Fibroblast of the aortic adventitia (primary cell): ENCODE measurements around a stretch of chr15.

GRCh38 chr15:50249048-50249283, 16.6 kb downstream of the HDC start:
- CAGE, long polyA plus RNA: no peak

GRCh38 chr15:50341731-50342159, 13.3 kb downstream of the GABPB1 start:
- CAGE, long polyA plus RNA: no peak

GRCh38 chr15:50353860-50354629, 953 bp downstream of the GABPB1 start:
- CAGE, long polyA plus RNA: no peak

GRCh38 chr15:50355998-50356342, 972 bp upstream of the GABPB1 start:
- CAGE, long polyA plus RNA: no peak

DNA sequence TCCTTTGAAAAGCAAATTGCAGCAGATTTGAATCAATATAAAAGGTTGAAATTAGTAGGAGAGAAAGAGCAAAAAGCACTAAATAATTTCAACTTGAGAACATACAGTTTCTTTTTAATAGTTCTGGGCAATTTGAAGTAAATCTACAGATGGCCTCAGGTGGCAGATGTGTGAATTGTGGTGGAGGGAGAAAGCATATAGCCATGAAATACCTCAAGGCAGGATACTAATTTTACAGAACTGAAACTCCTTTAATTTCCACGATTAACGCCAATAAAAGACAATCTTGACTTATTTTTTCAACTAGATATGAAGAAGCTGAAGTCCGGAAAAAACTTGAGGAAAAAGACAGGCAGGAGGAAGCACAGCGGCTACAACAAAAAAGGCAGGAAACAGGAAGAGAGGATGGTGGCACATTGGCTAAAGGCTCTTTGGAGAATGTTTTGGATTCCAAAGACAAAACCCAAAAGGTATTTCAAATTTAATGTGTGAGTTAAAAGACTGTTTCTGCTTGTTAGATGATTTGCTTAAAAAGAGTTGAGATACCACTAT, 34.6 kb downstream of the USP8 start:
- CAGE, long polyA plus RNA: no peak

DNA sequence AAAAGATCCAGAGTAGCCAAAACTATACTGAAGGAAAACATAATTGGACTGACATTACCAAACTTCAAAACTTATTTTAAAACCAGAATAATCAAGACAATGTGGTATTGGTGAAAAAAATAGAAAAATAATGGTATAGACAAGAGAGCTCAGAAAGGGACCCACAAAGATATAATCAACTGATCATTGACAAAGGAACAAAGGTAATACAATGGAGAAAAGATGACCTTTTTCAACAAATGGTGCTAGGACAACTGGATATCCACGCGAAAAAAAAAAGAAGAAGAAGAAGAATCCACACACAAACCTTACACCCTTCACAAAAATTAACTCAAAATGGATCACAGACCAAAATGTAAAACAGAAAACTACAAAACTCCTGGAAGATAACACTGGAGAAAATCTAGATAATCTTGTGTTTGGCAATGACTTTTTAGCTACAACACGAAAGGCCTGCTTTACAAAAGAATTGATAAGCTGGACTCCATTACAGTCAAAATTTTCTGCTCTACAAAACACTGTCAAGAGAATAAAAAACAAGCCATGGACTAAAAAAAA, 9.4 kb downstream of the USP50 start:
- CAGE, long polyA plus RNA: no peak

DNA sequence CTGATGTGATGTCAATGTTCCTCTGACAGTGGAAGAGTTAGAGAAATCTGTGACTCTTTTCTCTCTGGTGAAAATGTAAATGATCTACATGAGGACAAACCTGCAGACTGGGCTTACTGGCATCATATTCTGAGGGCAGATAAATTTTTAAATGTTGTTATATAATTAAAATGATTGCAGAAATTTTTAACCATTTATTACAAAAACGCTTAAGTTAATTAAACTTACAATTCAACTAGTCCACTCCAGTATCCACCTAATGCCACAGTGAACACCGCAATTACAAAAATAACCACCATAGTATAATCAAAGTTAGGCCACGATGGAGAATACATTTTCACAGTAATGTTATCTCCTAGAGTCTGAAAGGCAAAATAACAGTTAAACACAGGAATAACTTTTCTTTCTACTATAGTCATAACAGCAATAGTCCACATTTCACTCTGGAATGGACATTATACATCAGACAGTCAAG, 18.2 kb downstream of the SPPL2A start:
- CAGE, long polyA plus RNA: no peak

DNA sequence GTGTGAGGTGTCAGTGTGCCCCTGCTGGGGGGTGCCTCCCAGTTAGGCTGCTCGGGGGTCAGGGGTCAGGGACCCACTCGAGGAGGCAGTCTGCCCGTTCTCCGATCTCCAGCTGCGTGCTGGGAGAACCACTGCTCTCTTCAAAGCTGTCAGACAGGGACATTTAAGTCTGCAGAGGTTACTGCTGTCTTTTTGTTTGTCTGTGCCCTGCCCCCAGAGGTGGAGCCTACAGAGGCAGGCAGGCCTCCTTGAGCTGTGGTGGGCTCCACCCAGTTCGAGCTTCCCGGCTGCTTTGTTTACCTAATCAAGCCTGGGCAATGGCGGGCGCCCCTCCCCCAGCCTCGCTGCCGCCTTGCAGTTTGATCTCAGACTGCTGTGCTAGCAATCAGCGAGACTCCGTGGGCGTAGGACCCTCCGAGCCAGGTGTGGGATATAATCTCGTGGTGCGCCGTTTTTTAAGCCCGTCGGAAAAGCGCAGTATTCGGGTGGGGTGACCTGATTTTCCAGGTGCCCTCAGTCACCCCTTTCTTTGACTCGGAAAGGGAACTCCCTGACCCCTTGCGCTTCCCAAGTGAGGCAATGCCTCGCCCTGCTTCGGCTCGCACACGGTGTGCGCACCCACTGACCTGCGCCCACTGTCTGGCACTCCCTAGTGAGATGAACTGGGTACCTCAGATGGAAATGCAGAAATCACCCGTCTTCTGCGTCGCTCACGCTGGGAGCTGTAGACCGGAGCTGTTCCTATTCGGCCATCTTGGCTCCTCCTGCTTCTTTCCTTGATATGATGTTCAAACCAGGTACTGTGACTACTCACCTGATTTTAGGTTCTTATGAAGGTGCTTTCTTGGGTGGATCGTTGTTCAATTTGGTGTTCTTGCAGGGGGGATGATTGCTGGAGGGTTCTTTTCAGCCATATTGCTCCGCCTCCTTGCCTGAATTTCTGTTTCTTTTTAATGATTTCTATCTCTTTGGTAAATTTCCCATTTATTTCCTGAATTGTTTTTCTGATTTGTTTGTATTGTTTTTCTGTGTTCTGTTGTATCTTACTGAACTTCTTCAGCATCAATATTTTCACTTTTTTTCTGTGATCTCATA, 57.5 kb downstream of the TNFAIP8L3 start:
- CAGE, long polyA plus RNA: no peak

GRCh38 chr15:51907606-51907828, 64.1 kb downstream of the LEO1 start:
- CAGE, long polyA plus RNA: no peak

- CAGE, long polyA plus RNA: no peak
Observed at GRCh38 chr15:51923973-51924721, 47.4 kb downstream of the LEO1 start.

DNA sequence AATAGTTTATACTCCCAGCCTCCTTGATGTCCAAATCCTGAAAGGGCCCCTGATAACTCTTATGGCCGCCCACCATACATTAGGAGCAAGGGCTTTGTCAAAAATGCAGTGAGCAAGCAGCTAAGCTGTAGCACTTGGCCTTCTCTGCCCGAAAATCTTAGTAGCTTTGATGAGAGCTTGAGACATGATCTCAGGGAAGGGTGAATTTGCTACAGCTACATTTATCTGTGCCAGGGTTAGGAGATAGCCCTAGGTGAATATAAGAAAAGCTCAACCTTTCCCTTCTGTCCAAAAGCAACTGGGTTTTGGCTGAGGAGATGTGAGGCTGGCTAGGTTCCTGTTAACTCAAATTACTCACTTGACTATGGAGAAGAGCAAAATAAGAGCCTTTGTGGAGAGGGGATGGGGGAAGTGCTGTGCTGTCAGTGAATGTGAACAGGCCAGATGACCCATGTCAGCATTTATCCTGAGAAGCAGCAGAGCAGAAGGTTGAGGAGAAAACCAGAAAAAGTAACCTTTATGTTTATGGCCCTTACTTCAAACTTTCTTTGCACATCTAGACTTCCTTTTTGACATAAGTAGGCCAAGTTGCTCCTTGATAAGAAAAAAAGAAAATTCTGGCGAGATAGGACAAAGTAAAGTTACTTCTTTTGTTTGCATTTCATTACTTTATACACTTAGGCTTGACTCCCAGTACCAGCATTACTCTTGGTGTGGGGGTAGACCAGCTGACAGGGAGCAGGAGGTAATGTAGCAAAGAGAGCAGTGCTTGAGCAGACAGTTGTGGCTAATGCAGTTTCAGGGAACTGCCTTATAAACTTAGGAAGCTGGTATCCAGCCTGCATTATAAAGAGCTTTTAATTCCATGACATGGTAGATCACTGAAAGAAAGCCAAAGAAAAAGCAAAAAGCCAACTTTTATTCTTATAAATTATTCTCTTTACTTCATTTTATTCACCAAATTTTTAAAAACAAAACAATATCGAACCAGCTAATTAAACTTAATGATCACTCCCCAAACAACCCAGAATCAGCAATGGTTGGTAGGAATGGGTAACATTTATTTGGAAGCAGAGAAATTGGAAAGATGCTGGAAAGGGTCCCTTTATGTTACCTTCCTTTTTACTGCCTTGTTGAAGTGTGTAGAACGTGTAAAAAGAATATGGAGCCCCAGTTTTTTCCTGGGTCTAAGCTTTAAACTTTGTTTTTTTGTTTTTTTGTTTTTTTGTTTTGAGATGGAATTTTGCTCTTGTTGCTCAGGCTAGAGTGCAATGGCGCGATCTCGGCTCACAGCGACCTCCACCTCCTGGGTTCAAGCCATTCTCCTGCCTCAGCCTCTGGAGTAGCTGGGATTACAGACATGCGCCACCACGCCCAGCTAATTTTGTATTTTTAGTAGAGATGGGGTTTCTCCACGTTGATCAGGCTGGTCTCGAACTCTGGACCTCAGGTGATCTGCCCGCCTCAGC, 21.5 kb downstream of the MAPK6 start:
- CAGE, long polyA plus RNA: no peak

GRCh38 chr15:52134444-52135201, 22.0 kb upstream of the BCL2L10 start:
- CAGE, long polyA plus RNA: no peak

- CAGE, long polyA plus RNA: no peak
Observed at GRCh38 chr15:52179150-52180203, 11.7 kb downstream of the GNB5 start.

- CAGE, long polyA plus RNA: no peak
Observed at GRCh38 chr15:52184644-52185052, 6.5 kb downstream of the GNB5 start.

- CAGE, long polyA plus RNA: no peak
Observed at GRCh38 chr15:52286045-52286244, 9.7 kb downstream of the MYO5C start.

- CAGE, long polyA plus RNA: no peak
Observed at GRCh38 chr15:52294388-52294732, 1.2 kb downstream of the MYO5C start.

GRCh38 chr15:52529583-52530127, 975 bp upstream of the MYO5A start:
- CAGE, long polyA plus RNA: no peak

DNA sequence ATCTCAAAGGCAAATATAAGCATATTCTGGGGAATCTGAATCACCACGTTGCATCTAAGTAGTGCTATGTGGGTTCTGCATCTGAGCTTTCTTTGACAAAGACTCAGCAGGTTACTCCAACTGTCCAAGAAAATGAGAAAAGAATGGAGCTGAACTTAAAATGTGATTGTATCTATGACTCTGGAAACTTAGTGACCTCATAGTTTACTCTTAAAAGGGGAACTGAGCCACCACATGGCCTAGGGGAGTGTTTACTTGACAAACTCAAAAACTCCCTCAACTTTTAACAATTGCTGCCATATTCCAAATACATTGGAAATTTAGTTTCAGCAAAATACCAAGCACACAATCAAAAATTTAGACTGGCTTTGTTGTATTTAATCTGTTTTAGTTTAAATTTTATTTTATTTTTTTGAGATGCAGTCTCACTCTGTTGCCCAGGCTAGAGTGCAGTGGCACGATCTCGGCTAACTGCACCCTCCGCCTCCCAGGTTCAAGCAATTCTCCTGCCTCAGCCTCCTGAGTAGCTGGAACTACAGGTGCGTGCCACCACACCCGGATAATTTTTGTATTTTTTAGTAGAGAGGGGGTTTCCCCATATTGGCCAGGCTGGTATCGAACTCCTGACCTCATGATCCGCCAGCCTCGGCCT, 3.2 kb downstream of the ARPP19 start:
- CAGE, long polyA plus RNA: no peak

DNA sequence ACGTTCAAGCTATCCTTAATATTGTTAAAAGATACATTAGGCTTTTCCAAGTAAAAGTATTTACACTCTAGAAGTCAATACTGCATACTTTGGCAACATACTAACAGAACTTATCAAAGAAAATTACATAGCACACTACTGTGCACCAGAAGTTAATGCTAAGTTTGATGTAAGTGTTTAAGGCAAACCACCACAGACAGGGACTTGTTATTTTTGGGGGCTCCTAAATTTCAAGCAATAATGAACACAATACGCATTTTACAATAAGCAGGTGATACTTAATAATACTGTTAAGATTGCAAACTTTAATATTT, 1.6 kb downstream of the ARPP19 start:
- CAGE, long polyA plus RNA: no peak

GRCh38 chr15:52678108-52678498, 1.1 kb downstream of the ATOSA start:
- CAGE, long polyA plus RNA: no peak